ENCODE measurements around a stretch of chr4.

GRCh38 chr4:185839690-185840192, 27.7 kb upstream of the SORBS2 start:
- RRBS = no CpG with 5 or more reads among the region's 6 CpGs

DNA sequence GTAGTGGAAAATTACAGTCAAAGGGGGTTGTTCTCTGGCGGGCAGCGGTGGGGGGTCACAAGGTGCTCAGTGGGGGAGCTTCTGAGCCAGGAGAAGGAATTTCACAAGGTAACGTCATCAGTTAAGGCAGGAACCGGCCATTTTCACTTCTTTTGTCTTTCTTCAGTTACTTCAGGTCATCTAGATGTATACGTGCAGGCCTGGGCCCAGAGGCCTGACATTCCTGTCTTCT, 14.7 kb downstream of the KLKB1 start:
- RRBS = no CpG with 5 or more reads among the region's 5 CpGs

DNA sequence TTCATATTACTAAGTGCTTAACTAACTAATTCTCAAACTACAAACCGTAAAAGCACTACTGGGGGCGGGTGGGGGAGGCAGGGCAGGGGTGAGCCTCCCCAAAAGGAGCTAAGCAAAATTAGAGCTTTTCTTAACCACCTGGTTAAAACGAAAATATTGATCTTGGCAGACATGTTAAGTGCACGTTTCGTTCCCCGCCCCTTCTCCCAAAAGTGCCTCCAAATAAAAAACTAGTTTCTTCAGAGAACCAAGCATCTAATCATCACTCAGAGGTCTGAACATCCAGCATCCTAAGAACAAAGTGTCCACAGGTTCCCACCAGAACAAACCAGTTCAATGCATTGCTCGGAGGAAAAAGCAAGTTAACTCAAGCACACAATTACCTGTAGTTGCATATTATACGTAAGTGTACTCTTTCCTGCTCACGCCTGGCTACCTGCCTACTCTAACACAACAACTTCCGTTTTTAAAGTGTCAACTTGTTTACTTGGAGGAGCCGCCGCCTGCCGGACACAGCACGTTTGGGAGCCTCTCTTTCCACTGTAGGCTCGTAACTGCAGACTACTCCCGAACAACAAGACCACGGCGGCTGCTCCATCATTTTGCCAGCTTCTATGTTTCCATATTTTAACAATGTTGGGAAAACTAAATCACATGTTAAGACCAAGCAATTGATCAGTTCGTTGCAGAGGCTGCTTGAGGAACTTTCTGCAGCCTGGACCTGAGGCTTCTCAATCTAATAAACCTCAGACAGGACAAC, 1.0 kb downstream of the MTNR1A start:
- RRBS = no CpG with 5 or more reads among the region's 19 CpGs

DNA sequence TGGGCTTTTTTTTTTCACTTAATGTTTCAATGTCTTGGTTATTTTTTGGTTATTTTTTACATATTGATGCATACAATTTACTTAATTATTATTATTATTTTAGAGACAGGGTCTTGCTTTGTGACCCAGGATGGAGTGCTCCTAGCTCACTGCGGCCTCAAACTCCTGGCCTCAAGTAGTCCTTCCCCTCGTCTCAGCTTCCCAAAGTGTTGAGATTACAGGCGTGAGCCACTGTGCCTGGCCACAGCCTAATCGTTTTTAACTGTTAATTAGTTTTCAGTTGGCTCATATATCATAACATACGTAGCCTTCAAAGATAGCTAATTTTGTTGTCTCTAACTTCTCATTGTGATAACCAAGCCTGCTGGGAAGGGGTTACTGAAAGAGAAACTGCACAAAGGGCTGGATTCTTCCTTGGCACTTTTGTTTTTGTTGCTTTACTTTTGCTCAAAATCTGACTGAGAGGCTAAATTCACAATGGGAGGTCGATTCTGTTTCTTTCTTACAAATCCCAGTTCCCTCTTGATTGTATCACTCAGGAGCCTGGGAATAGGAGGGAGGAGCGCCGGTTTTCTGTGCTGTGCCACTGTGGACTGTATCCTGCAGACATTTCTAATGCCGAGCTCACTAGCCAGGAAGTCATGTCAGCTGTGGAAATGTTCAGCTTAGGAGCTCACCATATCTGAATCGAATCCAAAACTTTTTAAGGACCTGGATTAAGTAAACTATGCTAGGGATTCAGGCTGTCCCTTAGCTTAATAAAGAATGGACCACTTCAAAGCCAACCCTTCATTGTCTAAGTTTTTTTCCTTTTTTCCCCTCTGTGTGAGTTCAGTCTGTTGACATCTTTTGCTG, 120.4 kb upstream of the FAT1 start:
- RRBS = no CpG with 5 or more reads among the region's 10 CpGs

- RRBS = no CpG with 5 or more reads among the region's 10 CpGs
These were observed 210.6 kb upstream of the FAT1 start for GRCh38 chr4:186934184-186934675.

GRCh38 chr4:187380368-187380818, 615.2 kb upstream of the ZFP42 start:
- RRBS = no CpG with 5 or more reads among the region's 9 CpGs

DNA sequence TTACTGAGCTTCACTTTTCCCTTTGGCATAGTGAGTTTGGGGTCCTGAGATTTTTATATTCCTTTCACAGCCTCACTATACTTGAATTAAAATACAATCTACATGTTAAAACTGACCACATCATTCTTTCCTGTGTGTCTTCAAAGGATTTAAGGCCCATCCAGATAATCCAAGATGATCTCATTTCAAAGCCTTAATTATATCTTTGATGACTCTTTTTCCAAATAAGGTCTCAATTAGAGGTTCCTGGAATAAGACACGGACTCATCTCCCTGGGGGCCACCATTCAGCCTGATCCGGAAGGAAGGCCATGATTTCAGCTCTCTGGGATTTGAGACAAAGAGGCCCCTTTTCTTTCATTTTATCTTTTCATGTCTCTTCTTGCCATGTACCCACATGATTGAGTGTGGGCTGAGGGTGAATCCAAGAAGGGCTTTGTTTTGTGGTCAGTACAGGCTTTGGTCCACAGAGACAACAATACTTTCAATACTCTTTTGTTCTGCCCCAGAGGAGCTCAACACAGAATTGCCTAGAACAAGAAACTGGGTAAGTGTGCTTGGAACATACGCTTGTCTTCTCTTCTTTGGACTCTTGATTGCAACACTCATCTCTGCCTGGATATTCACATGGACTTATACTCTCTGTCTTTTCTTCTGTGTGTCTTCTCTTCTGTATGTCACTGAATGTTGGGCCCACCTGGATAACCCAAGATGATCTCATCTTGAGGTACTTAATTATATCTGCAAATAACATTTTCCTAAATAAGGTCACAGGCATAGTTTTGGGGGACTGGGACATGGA, 261.2 kb downstream of the TRIML1 start:
- RRBS = no CpG with 5 or more reads among the region's 3 CpGs

DNA sequence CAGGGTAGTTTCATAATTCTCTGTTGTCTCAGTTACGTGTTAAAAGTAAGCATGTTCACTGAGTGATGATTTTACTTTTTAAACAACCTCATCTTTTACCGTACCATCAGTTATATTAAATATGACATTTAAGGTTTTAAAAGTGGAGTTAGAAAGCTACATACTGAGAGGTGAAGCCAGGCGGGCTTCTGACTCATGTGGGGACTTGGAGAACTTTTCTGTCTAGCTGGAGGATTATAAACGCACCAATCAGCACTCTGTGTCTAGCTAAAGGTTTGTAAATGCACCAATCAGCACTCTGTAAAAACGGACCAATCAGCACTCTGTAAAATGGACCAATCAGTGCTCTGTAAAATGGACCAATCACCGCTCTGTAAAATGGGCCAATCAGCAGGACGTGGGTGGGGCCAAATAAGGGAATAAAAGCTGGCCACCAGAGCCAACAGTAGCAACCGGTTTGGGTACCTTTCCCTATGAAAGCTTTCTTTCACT, 320.8 kb downstream of the TRIML1 start:
- RRBS = no CpG with 5 or more reads among the region's 8 CpGs

- RRBS = no CpG with 5 or more reads among the region's 5 CpGs
These were observed 882.5 kb downstream of the TRIML1 start for GRCh38 chr4:189021780-189022149.

- RRBS = 27% methylated on average over 15 of the region's 47 CpGs
These were observed 11.7 kb downstream of the FRG2 start for GRCh38 chr4:190015288-190015901.

DNA sequence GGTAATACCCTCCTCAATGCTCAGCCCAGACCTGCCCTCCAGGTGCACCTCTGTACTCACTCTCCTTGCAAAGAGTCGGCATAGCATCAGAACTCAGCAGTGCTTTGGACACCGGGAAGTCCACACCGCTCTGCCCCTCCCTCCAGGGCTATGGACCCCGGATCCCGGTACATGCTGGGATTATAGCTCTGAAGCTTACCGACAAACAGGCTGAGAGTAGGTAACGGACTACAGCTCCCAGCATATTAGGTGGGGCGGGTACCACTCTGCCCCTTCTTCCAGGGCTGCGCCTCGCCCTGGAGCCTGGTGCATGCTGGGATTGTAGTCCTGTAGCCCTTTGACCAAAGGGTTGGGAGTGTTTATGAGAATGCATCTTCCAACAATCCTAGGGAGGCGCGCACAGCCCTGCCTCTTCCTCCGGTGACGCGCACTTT, 22.3 kb upstream of the FRG2 start:
- RRBS = no CpG with 5 or more reads among the region's 15 CpGs

All from GM19240 (cell line).